AG08470 (cell line): ENCODE measurements around a stretch of chr3.

GRCh38 chr3:124761164-124761917 lies 31.1 kb downstream of the UMPS start:
- RRBS: no CpG with 5 or more reads among the region's 18 CpGs

- RRBS: no CpG with 5 or more reads among the region's 16 CpGs
These were observed 54.6 kb downstream of the UMPS start for GRCh38 chr3:124784683-124785368.

DNA sequence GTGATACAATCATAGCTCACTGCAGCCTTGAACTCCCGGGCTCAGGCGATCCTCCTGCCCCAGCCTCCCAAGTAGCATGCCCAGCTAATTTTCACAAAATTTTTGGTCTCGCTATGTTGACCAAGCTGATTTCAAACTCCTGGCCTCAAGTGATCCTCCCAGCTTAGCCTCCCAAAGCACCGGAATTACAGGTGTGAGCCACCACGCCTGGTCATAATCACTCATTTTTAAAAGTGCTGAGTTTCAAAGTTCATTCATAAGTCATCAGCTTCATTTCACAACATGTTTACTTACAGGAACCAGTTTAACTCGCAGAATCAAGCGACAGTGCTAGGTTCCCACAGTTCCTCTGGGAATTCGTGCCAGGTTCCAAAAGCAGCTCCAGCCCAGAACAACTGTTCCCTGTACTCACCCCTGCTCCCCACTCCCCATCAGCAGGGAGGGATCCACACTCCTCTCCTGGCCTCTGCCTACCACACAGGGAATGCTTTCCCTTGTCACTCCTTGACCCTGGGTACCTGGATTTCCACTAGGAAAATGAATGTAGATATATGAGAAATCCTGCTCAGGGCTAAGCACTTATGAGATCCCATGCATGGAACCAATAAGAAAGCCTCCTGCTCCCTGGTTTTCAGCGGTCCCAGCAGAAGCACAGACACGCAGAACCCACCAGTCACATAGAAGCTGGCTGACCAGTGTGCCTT lies 72.5 kb downstream of the ITGB5 start:
- RRBS: no CpG with 5 or more reads among the region's 10 CpGs

GRCh38 chr3:124816267-124816822 lies 70.8 kb downstream of the ITGB5 start:
- RRBS: no CpG with 5 or more reads among the region's 6 CpGs

- RRBS: 100% methylated on average over 1 of the region's 4 CpGs
These were observed 53.2 kb downstream of the ITGB5 start for GRCh38 chr3:124833839-124834416.

- RRBS: 1% methylated on average over 35 of the region's 101 CpGs
These were observed 841 bp downstream of the ITGB5 start for GRCh38 chr3:124885962-124887085.

DNA sequence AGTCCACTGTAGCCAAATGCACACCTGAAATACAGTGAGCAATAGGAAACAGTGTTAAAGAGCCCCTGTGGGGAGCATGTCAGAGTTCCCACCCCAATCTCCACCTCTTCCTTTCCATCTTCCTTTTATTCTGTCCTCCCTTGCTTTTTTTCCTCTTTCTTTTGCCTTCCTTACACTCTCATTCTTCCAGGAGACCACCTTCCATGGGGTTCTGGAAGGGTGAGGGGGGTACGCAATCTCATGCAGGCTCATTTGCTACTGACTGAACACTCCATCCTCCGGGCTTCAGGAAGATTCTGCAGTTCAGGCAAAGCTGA lies 22.5 kb downstream of the MUC13 start:
- RRBS: no CpG with 5 or more reads among the region's 2 CpGs

DNA sequence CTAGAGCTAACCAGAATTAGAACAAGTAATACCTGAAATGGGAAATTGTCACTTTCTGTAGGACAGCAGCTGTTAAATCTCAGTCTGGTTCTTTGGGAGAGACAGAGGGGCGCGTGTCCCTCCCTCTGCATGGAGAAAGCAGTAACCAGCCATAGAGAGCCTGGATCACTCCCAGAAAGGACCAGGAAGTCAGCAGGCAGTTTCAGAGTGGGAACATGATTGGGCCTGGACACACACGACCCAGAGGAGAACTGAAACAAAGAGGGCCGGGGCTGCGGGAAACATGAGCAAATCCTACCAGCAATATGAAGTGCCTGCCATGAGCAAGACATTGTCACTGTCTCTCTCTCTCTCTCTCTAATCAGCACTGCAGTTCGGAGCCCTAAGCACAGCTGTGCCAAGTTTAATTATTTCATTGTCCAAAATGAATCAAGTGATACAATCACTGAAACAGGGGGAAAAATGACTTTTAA lies 17.7 kb downstream of the MUC13 start:
- RRBS: no CpG with 5 or more reads among the region's 6 CpGs

GRCh38 chr3:124972383-124972820 lies 37.9 kb upstream of the MUC13 start:
- RRBS: no CpG with 5 or more reads among the region's 3 CpGs

DNA sequence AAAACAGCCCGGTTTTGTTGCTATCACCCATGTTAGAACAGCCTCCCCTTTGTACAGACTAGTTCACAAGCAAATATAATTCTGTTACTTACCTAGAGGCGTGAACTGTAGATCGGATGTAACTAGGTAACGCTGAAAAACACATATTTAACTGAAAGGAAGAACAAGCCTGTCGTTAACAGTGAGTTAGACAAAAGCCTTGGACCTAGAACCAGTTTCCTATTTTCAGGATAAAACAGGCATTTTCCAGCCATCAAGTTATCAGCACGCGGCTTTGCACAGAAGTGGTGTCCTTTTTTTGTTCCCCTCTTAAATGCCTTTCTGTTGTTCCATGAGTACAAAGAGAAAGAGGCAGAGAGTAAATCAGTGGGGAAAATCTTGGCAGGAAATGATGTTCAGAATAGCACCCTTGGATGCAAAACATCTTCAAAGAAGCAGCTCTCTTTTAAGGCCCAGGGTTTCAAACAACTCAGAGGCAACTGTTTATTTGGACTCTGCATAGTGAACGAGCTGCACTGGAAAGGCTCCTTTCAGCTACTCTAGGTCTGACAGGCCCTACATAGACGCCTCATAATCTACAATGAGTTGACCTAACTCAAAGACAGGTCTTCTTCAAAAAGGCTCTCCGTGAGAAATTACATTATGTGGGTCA lies 53.5 kb downstream of the HEG1 start:
- RRBS: no CpG with 5 or more reads among the region's 10 CpGs

DNA sequence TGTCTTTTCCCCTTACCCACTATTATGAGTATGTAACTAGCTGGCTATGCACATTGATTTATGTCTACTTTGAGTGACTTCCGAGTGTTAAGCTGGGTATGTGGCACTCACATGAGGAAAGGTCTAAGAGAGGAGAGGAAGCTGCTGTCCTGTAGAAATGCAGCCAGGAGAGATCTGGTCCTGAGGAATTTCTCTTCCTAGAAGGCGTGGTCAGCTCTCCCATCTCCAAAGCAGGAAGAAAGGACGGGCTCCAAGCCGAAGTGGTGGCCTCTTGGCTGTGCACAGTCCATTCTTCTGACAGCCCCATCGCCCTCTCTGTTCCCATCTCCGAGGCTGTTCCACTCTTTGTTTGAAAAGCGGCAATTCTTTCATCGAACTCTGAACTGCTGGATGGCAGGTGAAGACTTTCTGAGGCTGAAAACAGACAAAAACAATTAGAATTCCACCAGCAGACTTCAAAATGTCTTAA lies 28.7 kb downstream of the HEG1 start:
- RRBS: no CpG with 5 or more reads among the region's 8 CpGs

- RRBS: no CpG with 5 or more reads among the region's 11 CpGs
These were observed 728 bp upstream of the HEG1 start for GRCh38 chr3:125056521-125056928.

DNA sequence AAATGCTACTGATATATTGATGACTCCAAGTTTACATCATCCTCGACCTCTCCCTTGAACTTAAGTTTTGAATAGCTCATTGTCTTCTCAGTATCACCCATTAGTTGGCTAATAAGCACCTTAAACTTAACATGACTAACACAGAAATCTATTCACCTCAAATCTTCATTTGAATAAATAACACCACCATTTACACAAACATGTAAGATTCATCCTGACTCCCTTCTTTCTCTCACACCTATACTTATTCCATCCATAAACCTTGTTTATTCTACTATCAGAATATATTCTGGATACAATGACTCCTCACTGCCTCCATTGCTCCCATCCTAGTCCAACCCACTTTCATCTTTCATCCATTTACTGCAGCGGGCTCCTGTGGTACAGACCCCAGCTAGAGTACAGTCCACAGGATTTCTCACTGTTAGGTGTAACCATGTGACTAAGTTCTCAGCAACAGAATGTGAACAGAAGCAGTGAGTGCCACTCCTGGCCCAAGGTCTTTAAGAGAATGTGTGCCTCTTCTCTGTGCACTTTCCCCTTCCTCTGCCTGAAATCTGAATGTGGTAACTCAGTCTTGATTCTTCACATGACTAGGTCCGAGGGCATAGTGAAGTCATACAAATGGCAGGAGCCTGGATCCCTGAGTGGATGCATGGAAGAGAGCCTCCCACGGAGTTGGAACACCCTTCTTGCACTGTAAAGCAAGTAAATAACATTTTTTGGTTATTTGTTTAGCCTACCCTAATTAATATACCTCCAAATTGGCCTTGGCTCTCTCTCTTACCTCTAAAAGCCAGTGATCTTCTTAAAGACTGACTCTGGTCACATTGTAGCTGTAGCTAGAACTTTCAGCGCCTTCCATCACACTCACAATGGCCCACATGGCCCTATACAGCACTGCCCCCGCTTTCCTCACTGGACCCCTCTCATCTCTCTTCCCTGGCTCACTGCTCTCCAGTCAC lies 39.6 kb upstream of the HEG1 start:
- RRBS: no CpG with 5 or more reads among the region's 6 CpGs

DNA sequence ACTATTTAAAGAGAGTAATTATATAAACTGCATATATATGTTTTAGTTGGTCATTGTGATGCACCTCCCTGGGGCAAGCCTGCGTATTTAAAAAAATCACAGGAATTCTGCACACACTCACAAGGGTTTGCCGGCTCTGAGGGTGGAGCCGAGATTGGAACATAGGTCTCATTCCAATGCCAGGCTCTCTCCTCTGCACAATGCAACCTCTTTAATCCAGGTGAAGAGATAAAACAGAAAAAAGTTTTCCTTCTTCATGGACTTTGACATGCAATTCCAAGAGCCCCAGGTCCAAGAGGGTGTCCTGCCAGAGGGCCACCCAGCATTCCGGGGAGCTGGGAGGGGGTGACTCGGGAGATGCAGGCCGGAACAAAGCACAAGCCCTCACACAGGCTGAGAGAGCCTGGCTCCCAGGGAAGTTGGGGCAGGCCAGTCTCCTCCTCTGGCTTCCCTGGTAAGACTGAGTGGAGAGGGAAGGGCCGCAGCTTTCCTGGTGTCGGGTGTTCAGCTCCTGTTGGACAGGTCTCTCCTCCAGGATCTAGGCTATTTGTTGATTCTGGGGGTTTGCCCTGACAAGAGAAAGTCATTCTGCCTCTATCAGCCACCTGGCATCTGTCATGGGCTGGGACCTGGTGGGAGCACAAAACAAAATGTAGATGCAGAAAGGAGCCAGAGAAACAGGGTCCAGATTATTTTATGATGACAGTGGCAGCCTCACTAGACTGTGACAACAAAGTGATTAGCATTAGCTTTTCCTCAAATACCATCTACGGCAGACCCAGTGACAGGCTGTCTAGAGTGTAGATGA lies 6.8 kb upstream of the SLC12A8 start:
- RRBS: no CpG with 5 or more reads among the region's 9 CpGs

DNA sequence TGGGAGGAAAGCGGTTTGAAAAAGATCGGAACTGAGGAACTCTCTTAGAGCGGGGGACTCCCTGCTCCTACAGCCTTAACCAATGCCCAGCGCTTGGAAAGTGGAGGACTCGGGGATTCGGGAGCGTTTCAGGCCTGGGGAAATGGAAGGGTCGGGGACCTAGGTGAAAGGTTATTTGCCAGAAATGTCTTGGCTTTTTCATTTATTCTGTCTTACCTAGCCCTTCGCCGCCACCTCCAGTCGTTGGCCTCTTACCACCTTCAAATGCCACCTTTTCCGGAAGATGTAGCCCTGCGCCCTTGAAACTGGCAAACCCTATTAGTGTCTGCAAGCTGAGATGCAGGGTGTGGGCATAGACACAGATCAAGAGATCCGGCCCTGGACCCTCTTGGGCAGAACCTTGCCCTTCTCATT lies 424 bp upstream of the ZNF148 start:
- RRBS: 11% methylated on average over 3 of the region's 14 CpGs

GRCh38 chr3:125594553-125594893 lies 774 bp downstream of the OSBPL11 start:
- RRBS: no CpG with 5 or more reads among the region's 10 CpGs

DNA sequence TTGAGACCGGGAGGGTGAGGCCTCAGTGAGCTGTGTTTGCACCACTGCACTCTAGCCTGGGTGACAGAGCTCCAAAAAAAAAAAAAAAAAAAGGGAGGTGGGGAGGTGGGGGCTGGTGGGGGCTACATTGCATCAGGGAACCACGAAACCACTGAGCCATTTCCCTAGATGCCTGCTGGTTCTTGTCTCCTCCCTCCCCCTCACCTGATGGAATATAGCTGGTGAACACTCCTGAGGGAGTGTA lies 39.0 kb upstream of the OSBPL11 start:
- RRBS: no CpG with 5 or more reads among the region's 2 CpGs

GRCh38 chr3:125837620-125838335 lies 131.2 kb upstream of the ROPN1B start:
- RRBS: no CpG with 5 or more reads among the region's 5 CpGs

DNA sequence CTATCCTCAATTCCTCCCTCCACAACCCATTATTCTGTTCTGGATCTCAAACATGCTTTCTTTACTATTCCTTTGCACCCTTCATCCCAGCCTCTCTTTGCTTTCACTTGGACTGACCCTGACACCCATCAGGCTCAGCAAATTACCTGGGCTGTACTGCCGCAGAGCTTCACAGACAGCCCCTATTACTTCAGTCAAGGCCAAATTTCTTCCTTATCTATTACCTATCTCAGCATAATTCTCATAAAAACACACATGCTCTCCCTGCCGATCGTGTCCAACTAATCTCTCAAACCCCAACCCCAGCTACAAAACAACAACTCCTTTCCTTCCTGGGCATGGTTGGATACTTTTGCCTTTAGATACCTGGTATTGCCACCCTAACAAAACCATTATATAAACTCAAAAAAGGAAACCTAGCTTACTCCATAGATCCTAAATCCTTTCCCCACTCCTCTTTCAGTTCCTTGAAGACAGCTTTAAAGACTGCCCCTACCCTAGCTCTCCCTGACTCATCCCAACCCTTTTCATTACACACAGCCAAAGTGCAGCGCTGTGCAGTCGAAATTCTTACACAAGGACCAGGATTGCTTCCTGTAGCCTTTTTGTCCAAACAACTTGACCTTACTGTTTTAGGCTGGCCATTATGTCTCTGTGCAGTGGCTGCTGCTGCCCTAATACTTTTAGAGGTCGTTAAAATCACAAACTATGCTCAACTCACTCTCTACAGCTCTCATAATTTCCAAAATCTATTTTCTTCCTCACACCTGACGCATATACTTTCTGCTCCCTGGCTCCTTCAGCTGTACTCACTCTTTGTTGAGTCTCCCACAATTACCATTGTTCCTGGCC lies 102.0 kb upstream of the ROPN1B start:
- RRBS: no CpG with 5 or more reads among the region's 7 CpGs

DNA sequence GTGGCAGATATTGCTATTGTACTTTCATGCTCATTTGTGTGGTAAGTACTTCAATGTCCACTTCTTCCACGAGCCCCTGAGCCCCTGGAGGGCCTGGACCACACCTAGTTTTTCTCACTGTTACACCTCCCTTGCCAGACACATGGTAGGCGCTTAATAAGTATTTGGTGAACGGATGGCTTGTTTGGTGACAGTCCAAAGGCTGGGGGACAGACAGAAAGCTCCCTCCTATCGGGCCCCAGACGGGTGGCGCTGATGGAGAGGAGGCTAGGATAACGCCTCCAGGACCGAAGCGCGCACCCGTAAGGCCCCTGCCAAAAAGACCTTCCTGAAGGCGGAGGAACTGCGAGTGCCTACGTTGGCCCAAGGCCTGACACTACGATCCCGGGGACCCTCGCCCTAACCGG lies 53.8 kb upstream of the ROPN1B start:
- RRBS: no CpG with 5 or more reads among the region's 18 CpGs